ENCODE measurements around a stretch of chr13.

GRCh38 chr13:110611161-110611582 is 4.2 kb upstream of the NAXD start:
- PRO-cap: no peak

- PRO-cap: no peak
Measured at GRCh38 chr13:110637483-110638051, 22.2 kb downstream of the NAXD start.

DNA sequence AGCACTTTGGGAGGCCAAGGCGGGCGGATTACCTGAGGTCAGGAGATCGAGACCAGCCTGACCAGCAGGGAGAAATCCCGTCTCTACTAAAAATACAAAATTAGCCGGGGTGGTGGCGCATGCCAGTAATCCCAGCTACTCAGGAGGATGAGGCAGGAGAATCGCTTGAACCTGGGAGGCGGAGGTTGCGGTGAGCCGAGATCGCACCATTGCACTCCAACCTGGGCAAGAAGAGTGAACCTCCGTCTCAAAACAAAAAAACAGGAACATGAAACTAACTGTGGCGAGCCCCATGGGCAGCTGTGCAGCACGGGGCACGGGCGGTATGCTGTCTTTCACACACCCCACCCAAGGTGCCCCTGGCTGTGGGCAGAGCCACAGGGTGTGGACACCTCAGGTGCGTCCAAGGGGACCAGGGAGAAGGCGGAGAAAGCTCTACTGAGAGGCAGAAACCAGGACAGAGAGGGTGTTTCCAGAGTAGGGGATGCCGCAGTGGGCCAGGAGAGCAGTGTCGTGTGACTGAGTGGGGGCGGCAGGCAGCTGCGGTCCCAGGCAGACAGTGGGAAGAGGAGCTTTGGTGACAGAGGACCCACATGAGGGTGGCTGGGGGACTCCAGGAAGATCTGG is 29.9 kb downstream of the CARS2 start:
- PRO-cap: no peak

DNA sequence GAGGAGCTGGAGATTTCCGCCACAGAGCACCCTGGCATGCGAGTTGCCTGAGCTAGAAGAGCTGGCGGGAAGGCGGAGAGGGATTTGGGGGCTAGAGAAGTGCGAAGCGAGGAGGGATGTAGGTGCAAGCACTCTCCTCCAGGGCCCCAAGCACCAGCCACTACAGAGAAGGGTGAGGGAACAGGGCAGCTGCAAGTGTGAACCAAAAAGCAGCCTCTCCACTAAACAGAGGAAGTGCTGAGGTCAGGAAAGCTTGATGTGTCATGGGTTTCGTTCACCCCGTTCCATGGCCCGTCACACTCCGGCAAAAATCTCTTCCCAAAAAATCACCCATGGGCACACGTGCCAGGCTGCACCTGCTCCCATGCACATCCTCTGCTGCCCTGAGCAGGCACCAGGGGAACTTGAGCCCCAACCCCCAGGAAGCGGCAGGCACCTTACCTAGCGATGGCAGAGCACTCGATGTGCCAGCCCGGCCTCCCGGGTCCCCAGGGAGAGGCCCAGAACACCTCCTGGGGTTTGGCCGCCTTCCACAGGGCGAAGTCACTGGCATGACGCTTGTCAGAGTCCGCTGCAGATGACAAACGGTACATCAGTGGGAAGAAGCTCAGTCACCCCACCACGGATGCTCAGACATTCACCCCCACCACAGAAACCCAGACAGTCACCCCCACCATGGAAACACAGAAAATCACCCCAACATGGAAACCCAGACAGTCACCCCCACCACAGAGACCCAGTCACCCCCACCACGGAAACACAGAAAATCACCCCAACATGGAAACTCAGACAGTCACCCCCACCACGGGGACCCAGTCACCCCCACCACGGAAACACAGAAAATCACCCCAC is 29.2 kb downstream of the CARS2 start:
- PRO-cap: no peak

DNA sequence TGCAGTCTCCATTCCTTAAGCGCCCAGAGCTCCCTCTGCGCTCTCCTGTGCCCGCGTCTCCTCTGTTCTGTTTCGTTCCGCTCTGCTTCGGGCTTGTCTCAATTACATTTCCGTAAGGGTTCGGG is 98.8 kb downstream of the ING1 start:
- PRO-cap: no peak

DNA sequence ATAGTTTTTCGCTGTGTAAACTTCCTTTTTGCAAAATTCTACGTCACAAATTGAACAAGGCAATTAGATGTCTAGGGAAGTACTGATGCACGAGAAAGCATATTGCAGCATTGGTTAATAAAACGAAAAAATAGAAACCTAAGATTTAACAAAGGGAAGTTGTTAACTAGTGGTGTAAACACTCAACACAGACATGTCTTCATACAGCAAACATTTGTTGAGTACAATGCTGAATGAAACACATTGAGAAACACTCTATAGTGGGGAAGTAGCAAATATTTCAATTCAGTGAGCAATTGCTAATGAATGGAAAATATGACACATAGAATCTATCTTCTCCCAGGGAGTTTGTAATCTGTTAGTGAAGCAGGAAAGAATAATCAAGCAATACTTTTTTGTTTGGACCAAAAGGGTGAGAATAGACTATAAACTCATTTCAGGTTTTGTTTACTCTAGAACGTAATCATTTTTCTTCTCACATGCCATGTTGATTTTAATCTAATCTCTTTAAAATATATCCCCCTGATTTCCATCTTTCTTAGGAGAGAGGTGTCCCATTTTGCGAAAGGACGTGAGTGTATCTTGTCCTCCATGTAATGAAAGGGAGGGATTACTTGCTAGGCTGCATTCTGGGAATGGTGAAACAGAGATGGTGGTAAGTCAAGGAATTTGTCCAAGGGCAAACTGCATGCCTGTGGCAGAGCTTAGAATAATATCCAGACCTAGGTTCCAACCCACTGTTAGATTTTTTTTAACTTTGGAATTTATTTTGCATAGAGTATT is 1.6 kb upstream of the ANKRD10 start:
- PRO-cap: no peak

DNA sequence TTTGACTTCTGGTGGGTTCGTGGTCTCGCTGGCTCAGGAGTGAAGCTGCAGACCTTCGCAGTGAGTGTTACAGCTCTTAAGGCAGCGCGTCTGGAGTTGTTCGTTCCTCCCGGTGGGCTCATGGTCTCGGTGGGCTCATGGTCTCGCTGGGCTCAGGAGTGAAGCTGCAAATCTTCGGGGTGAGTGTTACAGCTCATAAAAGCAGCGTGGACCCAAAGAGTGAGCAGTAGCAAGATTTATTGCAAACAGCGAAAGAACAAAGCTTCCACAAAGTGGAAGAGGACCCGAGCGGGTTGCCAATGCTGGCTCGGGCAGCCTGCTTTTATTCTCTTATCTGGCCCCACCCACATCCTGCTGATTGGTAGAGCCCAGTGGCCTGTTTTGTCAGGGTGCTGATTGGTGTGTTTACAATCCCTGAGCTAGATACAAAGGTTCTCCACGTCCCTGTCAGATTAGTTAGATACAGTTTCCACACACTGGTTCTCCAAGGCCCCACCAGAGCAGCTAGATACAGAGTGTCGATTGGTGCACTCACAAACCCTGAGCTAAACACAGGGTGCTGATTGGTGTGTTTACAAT is 31.9 kb upstream of the ARHGEF7 start:
- PRO-cap: no peak

DNA sequence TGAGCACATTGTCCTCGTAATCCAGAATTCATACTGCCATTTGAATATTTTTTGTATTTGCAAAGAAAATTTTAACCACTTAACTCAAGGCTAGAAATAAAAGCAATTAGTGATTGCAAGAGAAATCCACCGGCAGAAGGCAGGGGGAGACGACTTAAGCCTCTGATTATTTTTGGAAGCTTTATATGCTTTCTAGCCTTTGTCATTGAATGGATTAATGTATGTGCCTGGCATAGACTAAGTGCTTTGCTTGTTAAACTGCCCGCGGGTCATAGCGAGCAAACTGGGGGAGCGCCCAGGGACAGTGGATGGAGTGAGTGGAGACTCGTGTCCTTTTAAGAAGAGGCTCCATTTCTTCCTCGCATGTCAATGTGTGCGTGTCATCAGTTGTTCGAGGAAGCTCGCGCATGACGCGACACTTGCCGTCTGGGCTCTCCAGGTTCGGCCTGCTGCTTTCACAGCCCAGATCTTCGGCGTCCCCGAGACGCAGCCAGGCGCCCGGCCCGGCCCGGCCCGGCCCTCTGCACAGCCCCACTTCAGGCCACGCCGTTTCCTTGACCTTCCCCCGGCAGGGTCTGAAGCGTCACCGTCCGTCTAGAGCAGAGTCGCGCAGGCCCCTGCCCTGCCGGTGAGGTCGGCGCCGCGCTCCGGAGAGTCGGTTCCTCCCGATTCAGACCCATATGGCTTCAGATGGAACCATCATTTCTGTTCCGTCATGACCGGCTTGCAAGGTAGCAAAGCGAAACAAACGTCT is 791 bp upstream of the ARHGEF7 start:
- PRO-cap: no peak

- PRO-cap: no peak
Measured at GRCh38 chr13:111121881-111122347, 6.8 kb downstream of the ARHGEF7 start.

DNA sequence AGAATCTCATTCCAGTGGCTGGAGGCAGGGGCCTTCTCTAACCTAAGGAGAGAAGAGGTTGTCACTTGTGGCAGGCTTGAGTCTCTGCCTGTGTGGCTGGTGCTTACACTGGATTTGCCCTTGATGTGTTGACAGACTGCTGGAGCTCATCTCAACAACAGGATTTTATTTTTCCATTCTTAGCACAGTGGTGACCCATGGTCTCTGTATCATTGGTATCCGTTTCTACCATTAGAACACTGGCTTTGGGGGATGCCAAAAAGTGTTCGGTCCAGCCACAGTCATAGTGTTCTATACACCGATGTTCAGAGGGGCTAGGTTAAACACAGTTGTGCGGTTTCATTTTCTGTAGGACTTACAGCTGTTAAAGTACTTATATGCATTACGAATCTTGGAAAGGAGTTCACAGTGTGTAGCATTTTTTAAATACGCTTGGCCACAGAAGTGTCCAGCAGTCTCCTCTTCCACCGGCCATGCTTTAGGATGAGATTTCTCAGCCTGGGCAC is 41.6 kb upstream of the TEX29 start:
- PRO-cap: no peak

DNA sequence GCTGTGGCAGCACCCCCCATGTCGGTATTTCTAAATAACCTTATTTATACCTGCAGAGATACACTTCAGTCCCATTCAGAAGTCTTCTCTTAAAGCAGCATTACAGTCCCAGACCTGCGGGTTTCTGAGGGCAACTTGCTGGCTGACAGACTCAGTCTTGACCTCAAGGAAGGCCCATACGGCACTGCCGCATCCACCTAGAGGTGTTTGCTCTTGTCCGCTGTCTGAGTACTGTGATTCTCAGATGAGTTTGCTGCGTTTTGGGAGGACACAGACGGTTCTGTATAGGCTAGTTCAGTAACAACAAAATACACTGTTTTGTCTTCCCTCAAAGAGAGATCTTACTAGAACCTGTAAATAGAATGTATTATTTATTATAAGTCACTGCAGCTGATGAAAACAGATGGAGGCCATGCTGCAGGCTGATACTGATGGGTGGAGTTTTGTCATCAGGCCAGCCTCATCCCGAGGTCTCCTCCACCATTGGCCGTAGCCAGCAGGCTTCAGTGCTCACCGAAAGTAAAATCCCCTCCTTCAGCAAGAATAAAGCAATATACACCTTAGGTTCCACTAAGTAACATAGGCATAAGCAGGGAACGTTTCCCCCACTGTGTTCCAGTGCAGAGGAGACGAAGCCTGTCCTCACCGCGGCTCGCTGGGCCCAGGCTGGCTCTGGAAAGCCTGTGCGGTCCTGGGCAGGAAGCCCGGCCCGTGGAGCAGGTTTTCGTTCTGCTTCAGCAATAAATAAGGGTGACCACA is 16.6 kb upstream of the TEX29 start:
- PRO-cap: no peak

GRCh38 chr13:111642388-111642627 is 321.9 kb downstream of the TEX29 start:
- PRO-cap: no peak

DNA sequence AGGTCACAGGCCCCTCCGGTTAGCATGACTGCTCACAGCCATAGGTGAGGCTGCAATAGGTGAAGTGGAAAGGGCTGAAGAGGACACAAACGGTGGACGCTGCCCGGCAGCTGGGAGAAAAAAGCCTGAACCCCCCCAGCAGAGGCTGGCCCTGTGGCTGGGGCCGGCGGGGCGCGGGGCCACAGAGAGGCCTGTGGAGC is 325.4 kb downstream of the TEX29 start:
- PRO-cap: no peak

GRCh38 chr13:112056266-112057091 is 10.5 kb upstream of the SOX1 start:
- PRO-cap: no peak

DNA sequence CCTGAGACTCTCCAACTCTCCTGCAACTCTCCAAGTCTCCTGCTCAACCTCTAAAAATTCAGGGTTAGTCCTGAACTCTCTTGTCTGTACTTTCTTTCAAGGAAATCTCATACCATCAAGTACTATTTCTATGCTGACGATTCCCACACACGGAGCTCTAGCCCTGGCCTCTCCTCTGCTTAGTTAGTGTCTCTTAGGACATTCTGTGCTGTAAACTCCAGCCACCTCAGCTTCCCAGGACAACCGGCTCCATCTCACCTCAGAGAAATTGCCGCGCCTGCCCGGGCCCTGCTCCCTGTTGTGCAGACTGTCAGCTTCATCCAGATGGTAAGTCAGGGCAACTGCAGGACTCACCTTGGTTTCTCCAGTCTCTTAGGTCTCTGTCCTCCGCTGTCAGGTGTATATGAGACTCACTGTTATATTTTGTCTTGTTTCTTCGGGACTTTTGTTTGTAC is 98.7 kb downstream of the SPACA7 start:
- PRO-cap: no peak

GRCh38 chr13:112588404-112589268 is 683 bp upstream of the TUBGCP3 start:
- PRO-cap: unidirectional peak, minus-strand start at chr13:112588590

DNA sequence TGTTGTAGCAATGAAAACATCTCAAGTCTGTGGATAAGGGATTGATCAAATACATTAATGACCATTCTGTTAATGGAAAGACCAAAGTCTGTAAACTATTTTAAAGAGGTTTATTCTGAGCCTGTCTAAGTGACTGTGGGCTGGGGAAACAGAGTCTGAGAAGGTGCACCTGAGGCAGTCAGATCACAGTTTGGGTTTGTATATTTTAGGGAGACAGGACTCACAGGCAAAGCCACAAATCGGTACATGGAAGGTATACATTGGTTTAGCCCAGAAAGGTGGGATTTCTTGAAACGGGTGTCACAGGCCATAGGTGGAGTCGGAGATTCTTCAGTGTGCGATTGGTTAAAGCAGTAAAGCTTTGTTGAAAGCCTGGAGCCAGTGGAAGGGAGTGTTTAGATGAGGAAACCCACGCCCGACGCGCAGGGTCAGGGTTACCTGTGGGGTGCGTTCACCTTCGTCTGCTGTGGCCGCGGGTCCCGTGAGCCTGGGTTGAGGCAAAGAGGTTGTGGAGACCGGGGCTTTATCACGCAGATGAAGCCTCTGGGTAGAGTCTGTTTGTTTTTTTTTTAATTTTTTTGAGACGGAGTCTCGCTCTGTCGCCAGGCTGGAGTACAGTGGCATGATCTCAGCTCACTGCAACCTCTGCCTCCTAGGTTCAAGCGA is 30.3 kb downstream of the ATP11A start:
- PRO-cap: no peak

DNA sequence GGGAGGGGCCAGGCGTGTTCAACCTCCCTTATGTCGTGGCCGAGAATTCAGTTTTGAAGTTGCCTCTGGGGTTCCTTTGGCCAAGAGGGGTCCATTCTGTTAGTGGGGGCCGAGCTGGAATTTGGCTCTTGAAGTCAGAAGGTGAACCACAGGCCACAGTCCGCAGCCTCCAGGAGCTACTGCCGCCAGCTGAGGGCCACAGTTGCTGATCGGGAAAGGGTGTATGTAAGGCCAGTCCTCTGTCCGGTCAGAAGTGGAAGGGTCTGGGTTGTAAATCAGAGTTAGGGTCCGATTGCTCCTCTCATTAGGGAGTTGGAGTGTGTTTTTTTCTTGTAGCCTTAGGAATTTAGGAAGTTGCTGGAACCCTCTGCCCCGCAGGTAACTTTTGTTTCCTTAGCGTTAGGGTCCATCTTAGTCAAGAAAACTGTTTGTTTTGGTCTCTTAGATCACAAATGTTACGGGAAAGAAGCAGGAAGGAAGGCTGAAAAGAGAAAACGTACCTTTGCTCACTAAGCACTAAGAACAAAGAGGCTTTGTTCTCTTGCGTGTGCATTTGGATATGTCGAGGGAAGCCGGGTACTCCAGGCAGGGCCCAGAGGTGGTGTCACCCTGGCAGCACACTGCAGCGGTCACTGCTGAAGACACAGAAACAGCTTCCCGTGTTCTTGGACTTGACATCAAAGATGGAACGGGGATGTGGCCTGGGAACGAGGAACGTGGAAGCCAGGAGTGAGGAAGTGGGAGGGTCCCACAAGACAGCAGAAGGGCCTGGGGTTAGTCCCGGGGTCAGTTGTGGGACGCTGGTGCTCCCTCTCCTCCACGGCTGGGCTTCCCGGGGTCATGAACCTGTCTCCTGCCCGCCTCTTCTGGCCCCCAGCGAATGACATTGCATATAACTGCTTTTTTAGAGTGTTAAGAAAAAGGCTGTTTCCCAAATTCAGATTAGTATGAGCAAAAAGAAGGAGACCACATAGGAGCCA is 31.3 kb downstream of the ATP11A start:
- PRO-cap: no peak

GRCh38 chr13:112815774-112816289 is 126.0 kb downstream of the ATP11A start:
- PRO-cap: no peak

GRCh38 chr13:112887925-112888540 is 81.0 kb upstream of the MCF2L start:
- PRO-cap: no peak